Skeletal muscle satellite cell (primary cell): Measurements from ENCODE around the genes CEP290 and GALNT4.

GRCh38 chr12:88141499-88142614 is at the start of gene CEP290:
Gene CEP290, minus strand, starts transcription at chr12:88142088.
- CAGE, long polyA plus RNA: no peak

- CAGE, long polyA plus RNA: no peak
These were observed 23.9 kb downstream of the DUSP6 start for GRCh38 chr12:89328189-89329084.

DNA sequence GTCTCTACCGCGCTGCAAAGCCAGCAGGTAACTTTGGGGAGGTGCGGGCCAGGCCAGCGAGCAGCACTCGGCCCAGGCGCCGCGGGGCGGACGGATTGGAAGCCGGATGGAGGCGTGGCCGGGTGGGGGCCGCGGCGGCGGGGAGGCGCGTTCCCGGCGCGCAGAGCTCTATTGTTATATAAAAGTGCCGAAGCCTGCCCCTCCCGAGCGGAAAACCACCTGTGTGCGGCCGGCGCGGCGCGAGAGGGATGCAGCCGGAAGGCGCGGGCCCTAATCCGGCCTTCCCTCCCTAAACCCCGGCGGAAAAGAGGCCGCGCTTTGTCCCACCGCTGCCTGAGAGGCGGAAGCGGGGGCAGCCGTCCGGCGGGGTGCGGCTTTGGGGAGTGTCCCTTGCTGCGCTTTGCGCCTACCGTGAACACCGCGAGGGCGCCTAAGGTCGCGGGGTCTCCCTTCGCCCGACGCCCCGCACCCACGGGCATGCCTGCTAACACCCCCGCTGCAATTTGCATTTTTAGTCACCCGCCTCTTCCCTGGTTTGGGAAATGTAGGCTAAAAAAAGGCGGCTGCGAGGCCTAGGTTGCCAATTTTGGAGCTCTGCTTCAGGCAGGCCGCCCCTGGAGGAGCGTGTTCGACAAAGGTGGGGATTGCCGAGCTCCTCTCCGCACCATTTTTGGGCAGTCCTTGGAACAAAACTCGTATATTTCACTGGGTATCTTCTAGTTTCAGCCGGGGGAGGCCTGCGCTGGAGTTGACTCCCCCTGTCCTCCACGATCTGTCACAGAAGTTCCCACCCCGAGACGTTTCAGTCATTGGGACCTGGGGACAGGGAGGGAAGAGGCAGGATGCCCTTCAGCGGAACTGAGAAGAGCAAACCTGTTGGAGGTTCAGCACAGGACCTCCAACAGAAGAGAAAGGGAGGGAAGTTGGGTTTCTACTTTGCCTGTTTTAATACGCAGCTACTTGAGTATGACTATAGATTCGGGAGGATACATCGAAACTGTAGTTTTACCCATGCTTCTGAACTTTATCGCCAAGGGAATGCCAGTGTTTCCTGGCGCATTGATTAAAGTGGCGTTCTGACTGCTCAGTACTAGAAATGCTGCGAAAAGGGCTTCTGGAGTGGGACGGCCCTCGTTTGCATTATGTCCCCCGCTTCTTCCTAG is 2.0 kb upstream of the DUSP6 start:
- CAGE, long polyA plus RNA: no peak

DNA sequence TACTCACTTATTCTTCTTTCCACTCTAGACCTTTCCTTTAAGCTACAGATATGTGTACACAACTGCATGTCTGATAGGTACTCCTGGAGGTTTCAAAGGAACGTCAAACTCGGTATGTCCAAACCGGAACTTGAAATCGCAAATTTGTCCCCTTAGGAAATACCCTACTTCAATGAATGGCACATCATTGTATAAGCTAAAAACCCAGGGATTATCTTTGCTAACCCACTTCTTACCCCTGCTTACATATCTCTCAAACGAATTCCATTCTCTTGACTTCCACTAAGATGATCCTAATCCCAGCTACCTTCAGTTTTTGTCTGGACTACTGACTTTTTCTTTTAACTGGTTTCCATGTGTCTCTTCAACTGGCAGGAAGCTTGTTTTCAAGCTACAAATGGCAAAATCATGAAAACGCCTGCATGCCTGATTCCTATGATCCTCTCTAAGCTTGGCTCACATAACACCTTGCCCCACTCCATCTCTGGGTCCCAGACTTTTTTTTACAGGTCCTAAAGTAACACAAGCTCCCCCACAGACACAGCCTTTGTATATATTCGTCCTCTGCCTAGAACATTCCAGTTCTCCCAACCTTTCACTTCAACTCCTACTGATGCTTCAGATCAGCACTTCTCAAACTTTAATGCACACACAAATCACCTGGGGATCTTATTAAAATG is 85.7 kb downstream of the GALNT4 start:
- CAGE, long polyA plus RNA: no peak

GRCh38 chr12:89523324-89524352 is 958 bp downstream of the GALNT4 start:
- CAGE, long polyA plus RNA: no peak

DNA sequence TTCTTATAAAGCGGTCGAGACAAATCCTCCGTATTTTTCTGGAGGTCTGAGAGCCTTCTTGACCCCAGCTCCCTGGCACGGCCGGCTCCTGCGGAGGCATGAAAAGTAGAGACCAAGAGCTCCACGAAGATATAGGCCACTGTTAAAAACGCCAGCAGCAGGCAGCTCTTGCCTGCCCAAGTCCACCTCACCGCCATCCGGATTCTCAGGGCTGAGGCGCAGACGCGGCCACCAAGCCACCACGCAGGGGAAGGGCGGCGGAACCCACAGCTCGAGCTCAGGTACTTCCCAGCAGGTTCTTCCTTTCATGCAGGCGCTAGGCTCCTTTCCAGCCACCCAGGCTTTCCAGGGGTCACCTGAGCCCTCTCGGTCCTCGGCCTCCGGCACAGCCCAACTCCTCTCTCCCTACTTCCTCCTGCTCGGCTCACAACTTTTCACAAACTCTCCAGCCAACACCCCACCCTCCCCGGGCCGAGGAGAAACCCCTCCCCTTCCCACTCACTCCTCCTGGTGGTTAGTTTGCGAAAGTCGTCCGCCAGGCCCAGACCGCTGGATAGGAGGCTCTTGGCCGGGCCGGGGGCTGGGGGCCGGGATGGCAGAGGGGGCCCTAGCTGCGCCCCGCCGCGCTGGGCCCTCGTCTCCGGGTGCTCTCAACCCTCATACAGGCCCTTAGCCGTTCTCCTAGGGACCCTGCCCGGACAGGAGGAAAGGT is at the start of gene GALNT4:
TSS of gene GALNT4 (minus strand) at position 444 of the 712 bp plus-strand sequence.
- CAGE, long polyA plus RNA: no peak

- CAGE, long polyA plus RNA: no peak
These were observed 66.5 kb upstream of the POC1B start for GRCh38 chr12:89592360-89592676.

DNA sequence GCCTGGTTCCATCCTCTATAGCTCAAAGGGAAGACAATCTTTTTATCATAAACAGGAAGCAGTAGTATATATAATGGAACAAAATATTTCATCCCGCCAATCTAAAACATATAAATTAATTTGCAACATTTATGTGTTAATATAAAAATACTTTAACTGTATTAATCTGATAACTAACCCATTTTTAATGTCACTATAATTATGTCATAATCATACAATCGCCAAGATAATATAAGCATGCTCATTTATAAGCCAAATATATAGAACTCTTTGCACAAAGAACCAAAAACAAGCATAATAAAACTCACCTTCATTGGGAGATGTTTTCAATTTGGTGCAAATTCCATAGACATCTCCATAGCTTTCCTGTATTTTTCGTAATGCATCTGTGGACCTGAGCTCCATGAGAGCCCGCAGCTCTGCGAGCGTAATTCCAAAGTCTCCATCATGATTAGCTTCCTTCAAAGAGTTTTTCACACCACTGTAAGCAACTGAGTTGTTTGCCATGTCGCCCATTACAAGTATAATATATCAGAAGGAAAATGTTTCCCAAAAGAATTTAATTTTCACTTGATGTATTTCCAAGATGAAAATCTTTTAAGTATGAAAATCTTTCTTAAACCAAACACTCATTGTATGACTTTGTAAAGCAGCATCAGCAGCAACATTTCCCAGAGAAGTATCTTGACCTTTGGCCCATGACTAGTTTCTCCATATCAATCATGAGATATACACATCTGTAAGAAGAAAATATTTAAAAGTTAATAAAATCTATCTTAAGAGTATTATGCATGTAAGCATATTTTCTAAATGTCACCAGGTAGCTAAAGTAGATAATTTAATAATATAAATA is 53.0 kb downstream of the ATP2B1 start:
- CAGE, long polyA plus RNA: no peak

- CAGE, long polyA plus RNA: no peak
These were observed 51.8 kb downstream of the ATP2B1 start for GRCh38 chr12:89656796-89657339.

GRCh38 chr12:91074075-91074592 is 16.3 kb upstream of the KERA start:
- CAGE, long polyA plus RNA: no peak

GRCh38 chr12:91381238-91381917 is 198.8 kb upstream of the DCN start:
- CAGE, long polyA plus RNA: no peak

DNA sequence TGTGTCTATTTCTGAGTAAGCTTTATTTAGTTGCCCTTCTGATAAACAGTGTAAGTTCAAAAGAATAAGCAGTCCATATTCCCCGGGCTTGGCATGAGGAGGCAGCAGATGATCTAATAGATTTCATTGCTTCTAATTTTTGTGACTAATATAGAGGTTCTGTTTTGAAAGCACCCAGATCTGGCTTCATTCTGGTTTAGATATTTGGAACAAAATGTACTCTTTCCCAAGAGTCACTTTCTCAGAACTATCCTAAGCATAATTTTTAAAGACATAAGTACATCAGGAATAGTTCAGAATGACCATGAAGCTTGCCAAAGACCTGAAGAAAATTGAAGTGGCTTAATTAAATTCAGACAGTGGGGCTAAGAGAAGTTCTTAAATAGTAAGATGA is 290.9 kb downstream of the BTG1 start:
- CAGE, long polyA plus RNA: no peak

DNA sequence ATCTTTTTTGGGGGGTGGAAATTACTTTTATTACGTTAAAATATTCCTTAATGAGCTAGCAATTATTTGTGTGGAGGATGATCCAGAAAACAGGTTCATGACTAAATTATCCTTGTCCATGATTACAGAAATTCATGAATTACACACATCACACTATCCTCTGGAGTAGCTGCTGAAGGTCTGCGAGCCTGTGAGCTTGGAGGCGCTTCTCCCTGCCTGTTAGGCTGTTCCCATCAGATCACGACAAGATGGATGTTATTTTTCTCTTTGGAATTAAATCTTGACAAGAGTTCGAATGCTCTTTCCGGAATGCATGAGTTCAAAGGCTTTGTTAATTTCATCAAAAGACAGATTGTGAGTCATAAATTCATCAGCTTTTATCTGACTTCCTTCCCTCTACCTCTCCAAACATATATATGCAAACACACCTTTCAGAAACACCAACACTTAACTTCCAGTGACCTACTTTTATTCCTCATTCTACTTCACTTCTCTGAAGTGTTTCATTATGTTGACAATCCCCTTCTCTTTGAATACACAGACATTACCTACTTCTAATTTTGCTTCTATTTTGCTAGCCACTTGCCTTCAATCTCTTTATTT is 274.7 kb downstream of the BTG1 start:
- CAGE, long polyA plus RNA: no peak

- CAGE, long polyA plus RNA: no peak
These were observed 268.5 kb downstream of the BTG1 start for GRCh38 chr12:91876848-91877840.

- CAGE, long polyA plus RNA: no peak
These were observed 214.6 kb downstream of the BTG1 start for GRCh38 chr12:91931022-91931477.

DNA sequence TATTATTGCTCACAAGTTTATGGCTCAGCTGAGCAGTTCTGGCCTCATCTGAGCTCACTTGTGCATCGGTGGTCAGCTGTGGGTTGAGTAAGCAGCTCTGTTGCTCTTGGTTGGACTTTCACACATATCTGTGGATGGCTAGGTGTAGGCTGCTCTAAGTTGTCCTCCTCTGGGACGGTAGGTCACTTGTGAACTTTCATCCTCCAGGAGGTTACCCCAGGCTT is 162.7 kb downstream of the BTG1 start:
- CAGE, long polyA plus RNA: no peak

GRCh38 chr12:92093802-92094397 is 51.7 kb downstream of the BTG1 start:
- CAGE, long polyA plus RNA: no peak

DNA sequence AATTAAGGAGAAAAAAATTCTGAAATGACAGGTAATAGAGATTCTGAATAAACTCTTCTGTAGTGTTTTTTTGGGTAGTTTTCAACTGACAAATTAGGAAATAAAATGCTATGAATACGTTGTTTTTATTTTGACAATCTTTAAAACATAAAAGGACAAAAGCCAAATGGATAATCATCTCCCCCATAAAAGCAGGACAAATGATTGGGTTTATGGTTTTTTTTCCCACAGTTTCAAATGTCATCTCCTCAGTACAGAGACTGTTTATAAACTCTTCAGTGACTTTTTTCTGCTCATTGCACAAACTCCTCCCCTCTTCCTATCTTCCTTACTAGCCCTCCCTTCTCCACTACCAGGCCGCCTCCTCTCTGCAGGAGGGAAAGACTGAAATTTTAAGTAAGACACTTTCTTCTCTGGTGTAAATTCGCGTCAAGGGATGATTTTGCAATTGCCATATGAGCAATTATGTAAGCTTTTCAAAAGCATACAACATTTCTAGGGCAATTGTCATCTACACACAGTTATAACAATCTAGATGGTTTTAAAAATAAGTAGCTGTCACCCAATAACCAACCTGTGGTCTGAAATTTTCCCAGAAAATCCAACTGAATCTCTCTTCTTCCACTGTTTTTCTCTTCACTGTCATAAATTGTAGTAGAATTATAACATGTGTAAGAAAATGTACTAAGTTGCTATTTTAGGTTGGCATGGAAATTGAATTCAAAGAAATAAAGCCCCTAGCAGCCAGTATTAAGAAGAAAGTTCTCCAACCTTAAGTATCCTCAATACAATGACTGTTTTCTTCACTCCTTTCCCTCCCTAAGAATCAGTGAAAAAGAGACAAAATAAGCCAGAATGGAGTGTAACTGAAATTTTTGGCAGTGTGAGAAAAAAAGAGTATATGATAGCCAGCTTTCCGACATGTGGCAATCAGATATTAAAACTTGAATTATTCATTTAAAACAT is 36.9 kb downstream of the BTG1 start:
- CAGE, long polyA plus RNA: no peak

- CAGE, long polyA plus RNA: no peak
These were observed 26.8 kb upstream of the BTG1 start for GRCh38 chr12:92172221-92173126.

DNA sequence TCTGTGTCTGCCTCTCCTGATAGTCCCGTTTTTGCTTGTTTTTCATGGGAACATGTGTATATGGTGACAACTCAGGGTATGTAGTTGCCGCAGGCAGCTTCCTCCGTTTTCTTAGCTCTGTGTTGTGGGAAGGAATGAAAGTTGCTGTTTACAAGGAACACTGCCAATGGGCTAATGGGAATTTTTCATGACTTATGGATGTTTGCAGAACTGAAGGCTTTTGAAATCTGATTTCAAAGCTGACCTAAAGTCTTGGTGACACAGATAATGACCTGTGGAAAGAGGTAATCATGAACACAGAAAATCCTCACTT is 146.4 kb upstream of the BTG1 start:
- CAGE, long polyA plus RNA: no peak